Measurements from ENCODE around the gene CATSPERB.

- PRO-cap, 7 experiments, result no peak in any of the 7 experiments
- RAMPAGE, long total RNA, 2 experiments, result no peak in any of the 2 experiments
Observed at GRCh38 chr14:91339716-91340306, 77.8 kb downstream of the CCDC88C start.

- PRO-cap, 7 experiments, result peak in 1 of 7 experiments; most common minus-strand start chr14:91352915 (in 1)
- RAMPAGE, long total RNA, 2 experiments, result no peak in any of the 2 experiments
Observed at GRCh38 chr14:91352632-91353038, 65.0 kb downstream of the CCDC88C start.

GRCh38 chr14:91483170-91483971 is 26.7 kb downstream of the PPP4R3A start:
- PRO-cap, 7 experiments, result no peak in any of the 7 experiments
- RAMPAGE, long total RNA, 2 experiments, result no peak in any of the 2 experiments

DNA sequence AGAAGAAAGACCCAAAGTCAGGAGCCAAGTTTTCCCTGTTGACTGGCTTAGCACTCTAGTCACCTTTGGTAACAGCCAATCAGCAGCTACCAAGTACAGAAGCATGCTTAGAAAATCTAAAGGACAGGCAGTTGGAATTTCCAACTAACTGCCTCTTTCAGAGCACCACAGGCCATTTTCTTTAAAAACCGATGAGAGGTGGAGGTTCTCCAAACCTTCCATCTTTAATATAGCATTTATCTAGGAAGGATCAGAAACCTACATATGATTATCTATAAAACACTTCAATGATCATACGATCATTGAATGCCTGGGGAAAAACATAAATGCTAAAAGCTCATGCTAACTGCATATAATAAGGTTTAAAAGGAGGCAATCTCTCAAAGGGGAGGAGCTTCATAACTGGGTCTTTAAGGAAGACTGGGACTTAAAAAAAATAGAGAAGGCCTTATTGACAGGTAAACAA is at the start of gene CATSPERB:
TSS of gene CATSPERB (minus strand) at position 84 of the 466 bp plus-strand sequence.
- PRO-cap, 7 experiments, result no peak in any of the 7 experiments
- RAMPAGE, long total RNA, 2 experiments, result no peak in any of the 2 experiments

DNA sequence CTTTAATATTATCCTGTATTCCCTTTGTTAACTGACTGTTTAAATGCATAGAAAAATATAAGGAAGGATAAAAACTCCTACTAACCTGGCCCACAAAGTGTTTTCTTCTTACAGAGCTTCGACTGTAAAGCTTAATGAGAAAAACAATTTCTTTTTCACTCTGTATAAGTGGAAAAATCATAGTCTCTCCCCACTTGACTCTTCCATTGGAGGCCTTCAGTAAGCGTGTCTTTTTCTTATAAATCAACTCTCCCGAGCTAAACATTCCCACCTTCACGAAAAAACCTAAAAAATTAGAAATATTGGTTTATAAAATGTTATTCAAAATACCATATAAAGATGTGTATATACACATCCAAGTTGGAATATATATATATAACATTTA is 53.2 kb upstream of the CATSPERB start:
- PRO-cap, 7 experiments, result no peak in any of the 7 experiments
- RAMPAGE, long total RNA, 2 experiments, result no peak in any of the 2 experiments

DNA sequence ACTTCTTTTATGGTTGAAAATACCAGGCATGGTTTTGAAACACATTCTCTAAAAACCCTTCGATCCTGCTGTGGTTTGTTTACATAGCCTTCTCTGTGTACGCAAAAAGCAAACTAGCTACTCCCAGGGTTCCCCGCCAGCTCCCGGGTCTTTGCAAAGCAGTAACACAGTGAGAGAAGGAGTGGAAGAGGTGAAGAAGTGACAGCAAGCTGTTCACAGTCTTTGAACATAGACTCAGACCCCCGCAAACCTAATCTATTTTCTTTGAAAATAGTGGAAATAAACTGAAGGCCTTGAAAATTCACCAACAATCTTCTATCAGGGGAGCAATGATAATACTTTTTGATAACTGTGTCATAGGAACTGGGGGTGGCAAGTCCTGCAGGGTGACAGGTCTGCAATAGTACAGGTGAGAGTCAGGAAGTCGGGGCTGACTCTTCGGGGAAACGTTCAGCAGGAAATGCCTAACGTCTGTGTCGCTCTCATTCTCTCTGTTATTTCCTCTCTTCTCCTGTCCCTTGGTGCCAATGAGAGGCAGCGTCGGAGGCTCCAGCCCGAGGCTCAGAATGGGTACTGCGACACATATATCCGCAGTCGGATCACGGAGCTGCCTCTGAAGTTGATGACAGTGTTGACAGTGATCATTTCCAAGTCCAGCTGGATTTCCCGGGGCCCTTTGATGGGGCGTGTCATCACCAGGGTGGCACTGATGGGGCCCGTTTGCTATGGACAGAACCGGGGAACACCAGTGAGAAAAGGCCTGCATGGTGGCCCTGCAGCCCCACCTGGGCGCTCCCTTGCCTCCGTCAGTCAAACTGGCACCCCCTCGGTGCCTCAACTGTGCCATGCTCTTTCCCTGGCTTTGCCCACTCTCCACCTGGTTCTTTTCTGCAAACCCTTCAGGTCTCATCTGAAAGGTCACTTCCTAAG is 2.6 kb upstream of the TC2N start:
- PRO-cap, 7 experiments, result no peak in any of the 7 experiments
- RAMPAGE, long total RNA, 2 experiments, result no peak in any of the 2 experiments

- PRO-cap, 7 experiments, result no peak in any of the 7 experiments
- RAMPAGE, long total RNA, 2 experiments, result no peak in any of the 2 experiments
Observed at GRCh38 chr14:91883454-91883945, 16.2 kb upstream of the TC2N start.

- PRO-cap, 7 experiments, result peak in 3 of 7 experiments; most common plus-strand start chr14:91920030 (in 1); most common minus-strand start chr14:91920000 (in 3)
- RAMPAGE, long total RNA, 2 experiments, result no peak in any of the 2 experiments
Observed at GRCh38 chr14:91919809-91920211, 27.7 kb downstream of the FBLN5 start.

- PRO-cap, 7 experiments, result no peak in any of the 7 experiments
- RAMPAGE, long total RNA, 2 experiments, result no peak in any of the 2 experiments
Observed at GRCh38 chr14:92004230-92004907, 35.5 kb downstream of the TRIP11 start.

GRCh38 chr14:92004908-92006202 is 34.5 kb downstream of the TRIP11 start:
- PRO-cap, 7 experiments, result no peak in any of the 7 experiments
- RAMPAGE, long total RNA, 2 experiments, result no peak in any of the 2 experiments

- PRO-cap, 7 experiments, result no peak in any of the 7 experiments
- RAMPAGE, long total RNA, 2 experiments, result no peak in any of the 2 experiments
Observed at GRCh38 chr14:92017469-92017823, 22.4 kb downstream of the TRIP11 start.

DNA sequence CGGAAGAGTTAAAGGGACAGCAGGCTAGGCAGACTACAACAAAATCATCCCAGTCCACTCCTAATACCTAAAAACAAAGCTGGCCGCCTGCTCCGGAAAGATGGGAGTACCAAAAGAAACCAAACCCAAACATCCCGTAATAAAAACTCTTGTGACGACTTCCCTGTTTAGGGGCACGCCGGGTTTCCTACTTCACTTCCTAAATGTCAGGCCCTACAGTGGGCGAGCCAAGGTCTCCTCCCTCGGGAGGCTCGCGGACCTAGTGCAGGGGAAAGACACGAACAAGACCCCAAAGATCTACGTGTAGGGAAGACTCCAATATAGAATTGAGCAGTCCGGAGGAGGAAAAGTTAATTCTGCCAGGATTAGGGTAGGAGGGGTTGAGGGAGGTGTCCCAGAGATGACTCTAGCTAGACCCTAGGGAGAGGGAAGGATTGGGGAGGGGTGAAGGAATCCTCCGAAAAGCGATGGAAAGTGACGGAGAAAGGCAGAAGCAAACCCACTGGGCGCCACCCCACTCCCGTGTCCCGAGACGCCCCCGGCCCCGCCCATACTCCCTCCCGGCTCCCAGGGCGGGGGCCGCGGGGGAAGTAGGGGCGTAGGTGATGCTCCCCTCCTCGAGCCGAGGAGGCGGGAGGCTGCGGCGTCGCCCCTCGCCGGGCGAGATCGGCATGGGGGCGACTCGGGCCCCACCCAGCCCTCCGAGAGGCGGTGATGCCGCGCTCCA is 466 bp downstream of the ATXN3 start:
- PRO-cap, 7 experiments, result peak in 7 of 7 experiments; most common plus-strand start position 620 of the sequence (in 6); most common minus-strand start position 526 of the sequence (in 4)
- RAMPAGE, long total RNA, 2 experiments, result no peak in any of the 2 experiments

GRCh38 chr14:92141811-92142343 is 20.1 kb downstream of the CPSF2 start:
- PRO-cap, 7 experiments, result no peak in any of the 7 experiments
- RAMPAGE, long total RNA, 2 experiments, result no peak in any of the 2 experiments

DNA sequence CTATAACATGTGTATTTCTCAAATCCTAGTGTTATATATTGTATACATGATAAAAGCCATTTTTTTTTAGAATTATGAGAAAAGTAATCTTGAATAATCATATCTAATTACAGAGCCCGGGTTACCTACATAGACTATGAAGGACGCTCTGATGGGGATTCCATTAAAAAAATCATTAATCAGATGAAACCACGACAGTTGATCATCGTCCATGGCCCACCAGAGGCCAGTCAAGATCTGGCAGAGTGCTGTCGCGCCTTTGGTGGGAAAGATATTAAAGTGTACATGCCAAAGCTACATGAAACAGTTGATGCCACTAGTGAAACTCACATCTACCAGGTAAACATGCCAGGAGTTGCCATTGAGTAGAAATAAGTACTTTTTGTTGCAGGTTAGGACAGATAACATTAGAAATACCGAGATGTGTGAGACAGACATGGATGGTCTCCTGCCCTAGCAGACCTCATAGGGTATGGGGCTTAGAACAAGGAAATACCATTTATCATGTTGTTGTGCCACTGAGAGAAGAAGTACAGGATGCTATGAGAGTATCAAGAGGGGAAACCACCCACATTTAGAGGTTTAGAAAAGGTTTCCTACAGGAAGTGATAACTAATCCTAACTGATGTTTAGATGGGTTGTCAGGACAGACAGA is 35.9 kb downstream of the CPSF2 start:
- PRO-cap, 7 experiments, result no peak in any of the 7 experiments
- RAMPAGE, long total RNA, 2 experiments, result no peak in any of the 2 experiments

- PRO-cap, 7 experiments, result no peak in any of the 7 experiments
- RAMPAGE, long total RNA, 2 experiments, result no peak in any of the 2 experiments
Observed at GRCh38 chr14:92408853-92409552, 86.0 kb downstream of the SLC24A4 start.

DNA sequence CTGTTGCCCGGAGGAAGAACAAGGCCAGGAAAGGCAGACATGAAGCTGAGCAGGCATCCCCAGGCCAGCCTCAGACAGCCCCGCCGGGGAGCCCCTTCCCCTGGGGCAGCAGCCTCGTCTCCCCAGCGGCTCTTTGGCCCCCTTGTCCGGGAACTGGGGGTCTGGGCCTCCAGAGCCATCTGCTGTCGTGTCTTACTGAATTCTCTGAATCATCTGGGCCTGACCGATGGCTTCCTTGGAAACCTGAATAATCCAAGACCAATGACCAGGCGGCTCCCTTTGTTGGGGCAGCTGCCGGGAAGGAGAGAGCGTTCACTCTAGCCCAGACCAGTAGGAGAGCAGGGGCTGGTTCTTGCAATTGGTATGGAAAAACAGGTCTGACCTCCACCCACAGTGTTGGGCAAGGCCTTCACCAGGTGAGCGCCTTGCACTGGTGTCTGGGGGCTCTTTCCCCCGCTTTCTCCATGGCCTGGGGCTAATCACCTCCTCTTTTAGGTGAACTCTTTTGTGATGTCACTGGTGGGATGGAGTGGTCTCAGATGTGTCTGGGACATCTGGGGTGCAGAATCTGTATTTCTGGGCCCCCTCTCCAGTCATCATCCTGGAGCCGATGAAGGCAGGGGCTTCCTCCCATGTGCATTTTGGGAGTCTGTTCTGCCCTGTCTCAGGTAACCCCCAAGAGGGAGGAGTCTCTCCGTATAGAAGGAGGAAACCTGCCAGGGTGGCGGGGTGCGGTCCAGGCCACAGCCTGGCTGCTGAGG is 63.7 kb upstream of the RIN3 start:
- PRO-cap, 7 experiments, result no peak in any of the 7 experiments
- RAMPAGE, long total RNA, 2 experiments, result no peak in any of the 2 experiments

- PRO-cap, 7 experiments, result peak in 1 of 7 experiments; most common minus-strand start chr14:92451927 (in 1)
- RAMPAGE, long total RNA, 2 experiments, result no peak in any of the 2 experiments
Observed at GRCh38 chr14:92451651-92452531, 61.7 kb upstream of the RIN3 start.

DNA sequence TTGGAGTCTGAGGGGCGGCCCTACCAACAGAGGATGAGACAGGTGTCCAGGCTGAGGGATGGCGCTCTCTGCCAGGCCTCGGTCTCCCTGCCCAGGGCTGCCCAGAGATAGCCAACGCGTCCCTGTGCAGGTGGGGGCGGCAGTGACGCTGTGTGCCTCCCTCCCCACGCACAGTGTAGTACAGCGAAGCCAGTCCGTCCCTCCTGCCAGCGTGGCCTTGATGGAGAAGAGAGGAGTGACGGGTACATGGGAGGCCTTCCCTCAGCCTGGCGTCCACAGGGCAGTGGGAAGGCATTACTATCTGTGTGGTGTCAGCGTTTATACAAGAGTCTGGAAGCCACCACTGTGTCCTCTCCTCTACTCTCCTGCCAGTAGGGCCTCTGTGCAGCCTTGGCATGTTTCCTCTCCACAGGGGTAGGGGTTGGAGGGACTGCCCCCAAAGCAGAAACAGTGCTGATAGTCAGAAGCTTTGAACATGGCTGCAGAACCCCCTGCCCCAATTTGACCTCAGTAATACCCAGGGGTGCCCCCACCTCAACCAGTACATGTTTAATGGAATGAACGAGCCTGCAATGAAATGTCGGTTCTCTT is 6.1 kb downstream of the RIN3 start:
- PRO-cap, 7 experiments, result no peak in any of the 7 experiments
- RAMPAGE, long total RNA, 2 experiments, result no peak in any of the 2 experiments

- PRO-cap, 7 experiments, result no peak in any of the 7 experiments
- RAMPAGE, long total RNA, 2 experiments, result no peak in any of the 2 experiments
Observed at GRCh38 chr14:92535177-92535732, 21.7 kb downstream of the RIN3 start.

GRCh38 chr14:92655318-92656157 is 92.9 kb downstream of the LGMN start:
- PRO-cap, 7 experiments, result no peak in any of the 7 experiments
- RAMPAGE, long total RNA, 2 experiments, result no peak in any of the 2 experiments

Data from ovary (tissue), 7 donors.